ENCODE measurements around the genes KCNQ5 and KHDC1L.

GRCh38 chr6:63577052-63577558 lies 4.8 kb downstream of the PTP4A1 start:
- PRO-cap: no peak
- RRBS: no CpG with 5 or more reads among the region's 1 CpG

DNA sequence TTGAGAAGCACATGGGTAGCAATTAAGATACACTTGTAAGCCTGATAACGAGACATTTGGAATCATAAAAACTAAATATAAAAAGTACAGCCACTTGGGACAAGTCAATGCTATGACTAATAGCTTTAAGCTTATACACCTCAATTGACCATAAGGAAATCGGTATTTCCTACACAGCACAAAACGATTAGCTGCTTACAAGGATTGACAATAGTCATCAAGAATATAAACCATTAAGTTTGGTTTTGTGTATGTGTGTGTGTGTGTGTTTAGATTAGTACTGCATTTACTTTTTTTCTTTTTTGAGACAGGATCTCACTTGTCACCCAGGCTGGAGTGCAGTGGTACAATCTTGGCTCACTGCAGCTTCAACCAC lies 12.0 kb downstream of the PTP4A1 start:
- PRO-cap: unidirectional peak, plus-strand start at position 85 of the sequence; unidirectional peak, plus-strand start at position 186 of the sequence
- RRBS: no CpG with 5 or more reads among the region's 3 CpGs

- PRO-cap: unidirectional peak, plus-strand start at chr6:63586095
- RRBS: no CpG with 5 or more reads among the region's 2 CpGs
Measured at GRCh38 chr6:63585804-63586271, 13.6 kb downstream of the PTP4A1 start.

GRCh38 chr6:63646350-63647038 lies 10.9 kb downstream of the PHF3 start:
- PRO-cap: no peak
- RRBS: no CpG with 5 or more reads among the region's 3 CpGs

DNA sequence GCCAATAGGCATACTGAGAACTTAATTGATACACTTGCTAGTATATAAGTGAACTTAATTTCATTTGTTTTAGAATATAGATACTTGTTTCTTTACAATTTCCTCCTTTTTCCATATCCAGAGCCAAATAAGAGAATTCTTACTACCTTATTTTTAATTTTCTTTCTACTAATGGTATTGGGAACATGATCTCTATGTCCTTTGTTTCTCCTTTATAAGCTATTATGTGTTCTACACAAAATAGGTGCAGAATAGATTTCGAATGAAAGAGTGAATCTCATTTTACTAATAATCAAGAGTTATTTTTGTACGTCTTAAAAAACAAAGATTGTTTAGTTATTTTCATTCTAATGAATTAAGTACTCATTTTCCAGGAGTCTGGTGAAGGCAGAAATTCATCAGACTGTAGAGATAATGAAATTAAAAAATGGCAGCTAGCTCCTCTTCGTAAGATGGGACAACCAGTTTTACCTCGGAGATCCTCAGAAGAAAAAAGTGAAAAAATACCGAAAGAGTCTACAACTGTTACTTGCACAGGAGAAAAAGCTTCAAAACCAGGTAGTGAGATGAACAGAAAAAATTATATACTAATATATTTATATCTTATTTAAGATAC lies 58.7 kb downstream of the PHF3 start:
- PRO-cap: no peak
- RRBS: no CpG with 5 or more reads among the region's 5 CpGs

DNA sequence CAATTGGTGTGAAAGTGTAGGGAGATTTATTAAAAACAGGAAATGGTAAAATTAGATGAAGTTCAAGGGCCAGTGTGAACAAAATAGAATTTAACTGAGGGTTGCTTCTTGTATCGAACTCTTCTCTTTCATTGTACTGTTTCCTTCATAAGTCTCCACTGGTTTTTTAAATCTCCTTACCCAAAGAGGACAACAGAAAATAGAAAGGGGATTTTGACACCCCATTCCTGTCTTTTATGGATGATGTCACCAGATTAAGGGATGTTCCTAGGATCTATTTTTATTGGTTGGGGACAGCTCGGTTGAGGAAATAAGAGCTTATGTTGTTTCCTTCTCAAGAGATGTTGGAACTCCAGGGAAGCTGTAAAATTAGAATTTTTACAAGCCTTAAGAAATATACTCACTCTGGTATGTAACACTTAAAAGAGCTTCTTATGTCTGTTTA lies 171.4 kb downstream of the PHF3 start:
- PRO-cap: no peak
- RRBS: no CpG with 5 or more reads among the region's 2 CpGs

DNA sequence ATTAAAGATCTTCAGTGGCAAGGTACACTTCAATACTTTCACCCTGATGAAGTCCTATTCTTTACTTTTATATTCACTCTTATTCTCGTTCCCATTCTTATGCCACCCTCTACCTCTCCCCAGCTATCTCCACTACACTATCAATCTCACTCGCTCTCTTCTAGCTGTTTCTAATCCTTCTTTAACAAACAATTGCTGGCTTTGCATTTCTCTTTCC lies 319.7 kb downstream of the PHF3 start:
- PRO-cap: no peak
- RRBS: no CpG with 5 or more reads among the region's 2 CpGs

- PRO-cap: no peak
Measured at GRCh38 chr6:65771018-65771217, 63.9 kb upstream of the EYS start.

- PRO-cap: no peak
- RRBS: no CpG with 5 or more reads among the region's 2 CpGs
Measured at GRCh38 chr6:67878911-67880029, 755.8 kb upstream of the ADGRB3 start.

GRCh38 chr6:69138830-69139632 lies 503.9 kb downstream of the ADGRB3 start:
- PRO-cap: no peak
- RRBS: no CpG with 5 or more reads among the region's 4 CpGs

DNA sequence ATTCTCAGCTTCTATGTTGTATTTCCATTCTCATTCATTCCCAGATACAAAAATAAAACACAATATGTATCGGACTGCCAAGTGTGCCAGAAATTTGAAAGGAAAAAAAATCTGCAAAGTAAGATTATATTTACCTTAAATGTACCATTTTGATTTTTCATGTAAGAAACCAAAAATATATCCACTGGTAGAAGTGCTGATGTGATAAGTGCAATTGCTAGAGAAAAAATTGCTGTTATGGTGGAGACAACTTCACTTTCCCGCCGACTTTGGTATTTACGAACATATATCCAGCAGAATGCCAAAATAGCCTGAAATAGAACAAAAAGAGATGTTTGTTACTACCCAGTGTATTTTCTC lies 6.7 kb downstream of the LMBRD1 start:
- PRO-cap: no peak
- RRBS: no CpG with 5 or more reads among the region's 4 CpGs

DNA sequence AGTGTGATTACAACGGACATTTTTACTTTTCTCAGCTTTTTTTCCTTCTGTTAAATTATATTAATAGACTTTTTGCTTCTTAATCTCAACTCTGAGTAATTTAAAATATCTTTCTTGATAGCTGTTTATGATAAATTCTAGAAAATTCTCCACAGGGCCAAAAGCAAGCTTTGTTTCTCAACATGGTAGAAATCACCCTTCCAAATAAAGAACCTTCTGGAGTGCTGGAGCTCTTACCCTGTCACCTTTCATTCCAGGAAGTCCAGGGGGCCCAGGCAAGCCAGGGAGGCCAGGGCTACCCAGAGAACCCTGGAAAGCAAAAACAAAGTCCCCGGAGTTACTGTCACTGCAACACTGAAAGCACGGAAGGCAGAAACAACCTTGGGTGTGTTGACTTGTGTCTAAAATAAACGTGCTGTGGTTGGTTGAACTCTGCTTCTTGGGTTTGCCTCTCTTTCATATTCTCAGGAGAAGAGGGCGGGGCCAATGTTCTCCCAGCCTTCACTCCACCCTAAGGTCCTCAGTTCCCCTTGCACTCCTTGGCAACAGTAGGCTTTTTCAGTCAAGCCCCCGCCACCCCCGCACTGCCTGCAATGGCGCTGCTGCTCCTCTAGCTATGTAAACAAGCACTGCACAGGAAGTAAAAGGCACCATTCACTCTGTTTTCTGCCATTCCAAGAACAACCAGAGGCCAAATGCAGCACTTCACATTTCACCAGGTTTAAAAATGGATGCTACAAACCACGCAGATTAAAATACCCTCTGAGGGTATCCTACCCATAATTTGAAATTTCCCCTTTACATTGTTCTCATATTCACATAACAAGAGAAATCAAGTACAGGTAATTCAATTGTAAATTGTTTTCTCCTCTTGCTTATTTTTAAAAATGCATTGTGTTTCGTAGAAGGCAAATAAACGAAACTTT lies 60.9 kb downstream of the COL9A1 start:
- PRO-cap: no peak
- RRBS: no CpG with 5 or more reads among the region's 11 CpGs

DNA sequence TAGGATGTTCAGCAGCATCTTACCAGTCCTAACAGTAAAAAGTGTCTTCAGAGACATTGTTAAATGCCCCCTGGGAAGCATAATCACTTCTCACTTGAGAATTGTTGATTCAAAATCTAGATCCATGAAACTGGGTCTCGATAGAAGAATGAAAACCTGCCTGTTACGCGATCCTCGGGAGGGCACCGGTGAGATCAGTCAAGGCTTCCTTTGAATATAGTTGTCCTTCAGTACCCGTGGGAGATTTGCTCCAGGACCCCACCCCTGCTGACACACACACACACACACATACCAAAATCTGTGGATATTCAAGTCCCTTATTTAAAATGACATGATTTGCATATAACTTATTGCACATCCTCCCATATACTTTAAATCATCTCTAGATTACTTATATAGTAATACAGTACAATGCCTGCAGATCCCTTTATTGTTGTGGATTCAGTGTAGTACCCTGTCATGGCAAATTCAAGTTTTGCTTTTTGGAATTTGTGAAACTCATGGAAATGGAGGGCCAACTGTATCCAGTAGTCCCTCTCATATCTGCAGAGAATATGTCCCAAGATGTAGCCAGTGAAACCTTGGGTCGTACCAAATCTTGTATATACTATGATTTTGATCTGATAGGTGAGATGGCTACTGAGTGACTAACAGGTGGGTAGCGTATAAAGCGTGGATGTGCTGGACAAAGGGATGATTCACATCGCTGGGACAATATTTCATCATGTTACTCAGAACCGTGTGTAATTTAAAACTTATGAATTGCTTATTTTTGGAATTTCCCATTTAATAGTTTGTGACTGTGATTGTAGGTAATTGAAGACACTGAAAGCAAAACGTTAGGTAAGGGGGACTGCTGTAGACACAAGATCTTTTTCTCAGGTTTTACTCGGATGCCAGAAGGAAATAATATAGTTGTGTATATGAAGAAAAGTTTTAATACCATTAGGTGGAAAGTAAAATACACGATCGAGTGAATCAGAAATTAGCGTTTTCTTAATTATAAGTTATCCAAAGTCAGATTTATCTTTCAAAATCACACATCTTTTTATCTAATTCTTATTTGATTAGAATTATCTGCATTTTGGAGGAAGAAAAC lies 144.0 kb downstream of the SMAP1 start:
- PRO-cap: bidirectional peak, plus-strand start at position 834 of the sequence, minus-strand start at position 649 of the sequence
- RRBS: no CpG with 5 or more reads among the region's 16 CpGs

DNA sequence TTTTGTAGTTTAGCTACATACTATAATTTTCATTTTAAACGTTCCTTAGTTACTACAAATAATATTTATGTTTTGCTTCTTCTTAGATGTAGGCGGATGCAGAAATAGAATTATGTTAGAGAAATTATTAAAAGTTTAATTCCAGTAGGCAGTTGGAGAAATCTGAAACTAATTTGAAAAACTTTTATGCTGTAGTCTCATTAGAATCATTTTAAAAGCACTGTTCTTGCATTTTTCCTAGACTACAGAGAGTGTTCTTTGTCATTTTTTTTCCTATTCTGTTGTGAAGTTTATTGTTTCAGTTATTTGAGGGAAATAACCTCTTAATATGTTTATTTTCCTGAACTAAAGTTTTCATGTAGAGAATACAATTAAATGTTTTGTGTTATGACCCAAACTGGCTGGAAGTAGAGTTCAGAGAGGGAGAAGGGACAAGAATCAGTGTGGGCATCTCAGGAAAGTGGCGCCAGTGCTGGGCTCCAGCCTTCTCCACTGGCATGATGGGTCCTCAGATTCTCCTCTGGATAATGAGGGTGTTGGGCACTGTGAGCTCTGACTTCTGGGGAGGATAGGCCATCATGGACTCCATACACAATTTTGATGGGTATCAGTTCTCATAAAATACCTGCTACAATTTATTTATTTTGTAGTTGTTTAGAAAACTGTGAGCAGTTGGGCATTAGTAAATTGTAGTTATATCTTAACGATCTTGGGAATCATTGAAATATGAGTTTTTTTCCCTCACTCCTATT lies 18.3 kb downstream of the OGFRL1 start:
- PRO-cap: no peak
- RRBS: no CpG with 5 or more reads among the region's 4 CpGs

DNA sequence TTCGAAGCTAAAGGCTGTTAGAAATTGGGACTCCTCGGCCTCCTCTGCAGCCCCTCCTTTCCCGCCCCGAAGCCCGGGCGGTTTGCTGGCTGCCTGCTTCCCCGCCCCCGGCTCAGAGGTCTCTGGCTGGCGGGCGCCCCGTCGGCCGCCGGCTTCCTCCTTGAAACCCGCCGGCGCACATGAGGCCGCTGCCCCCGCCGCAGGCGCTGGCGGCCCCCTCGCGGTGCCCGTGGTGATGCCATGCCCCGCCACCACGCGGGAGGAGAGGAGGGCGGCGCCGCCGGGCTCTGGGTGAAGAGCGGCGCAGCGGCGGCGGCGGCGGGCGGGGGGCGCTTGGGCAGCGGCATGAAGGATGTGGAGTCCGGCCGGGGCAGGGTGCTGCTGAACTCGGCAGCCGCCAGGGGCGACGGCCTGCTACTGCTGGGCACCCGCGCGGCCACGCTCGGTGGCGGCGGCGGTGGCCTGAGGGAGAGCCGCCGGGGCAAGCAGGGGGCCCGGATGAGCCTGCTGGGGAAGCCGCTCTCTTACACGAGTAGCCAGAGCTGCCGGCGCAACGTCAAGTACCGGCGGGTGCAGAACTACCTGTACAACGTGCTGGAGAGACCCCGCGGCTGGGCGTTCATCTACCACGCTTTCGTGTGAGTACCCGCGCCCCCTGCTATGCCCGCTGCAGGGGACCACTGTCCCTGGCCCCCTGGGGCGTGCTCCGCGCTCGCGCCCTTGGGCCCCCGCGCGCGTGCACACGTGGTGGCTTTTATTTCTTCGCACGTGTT lies at the start of gene KCNQ5:
TSS of gene KCNQ5 (plus strand) at position 115 of the 773 bp plus-strand sequence.
- PRO-cap: bidirectional peak, plus-strand start at position 115 of the sequence, minus-strand start at position 124 of the sequence; bidirectional peak, plus-strand start at position 373 of the sequence, minus-strand start at position 181 of the sequence
- RRBS: 2% methylated on average over 21 of the region's 87 CpGs

DNA sequence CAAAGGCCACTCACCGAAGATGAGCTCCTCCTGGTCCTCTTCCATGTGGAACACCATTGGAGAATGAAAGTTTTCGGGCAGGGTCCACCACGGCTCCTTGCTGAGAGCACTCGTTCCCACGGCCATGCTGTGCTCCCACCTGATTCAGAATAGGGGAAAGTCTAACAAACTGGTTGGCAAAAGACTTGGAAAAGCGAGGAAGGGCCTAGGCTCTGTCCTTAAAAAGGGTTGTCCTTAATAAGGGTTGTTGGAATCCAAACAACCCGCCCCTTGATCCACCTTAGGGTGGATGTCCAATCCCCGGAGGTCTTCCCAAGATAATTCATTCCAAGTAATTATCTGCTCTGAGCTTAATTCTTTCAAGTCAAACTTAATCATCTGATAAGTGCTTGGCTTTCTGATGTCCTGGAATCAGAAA lies at the start of gene KHDC1L:
TSS of gene KHDC1L (minus strand) at position 214 of the 418 bp plus-strand sequence.
- PRO-cap: no peak
- RRBS: no CpG with 5 or more reads among the region's 8 CpGs

DNA sequence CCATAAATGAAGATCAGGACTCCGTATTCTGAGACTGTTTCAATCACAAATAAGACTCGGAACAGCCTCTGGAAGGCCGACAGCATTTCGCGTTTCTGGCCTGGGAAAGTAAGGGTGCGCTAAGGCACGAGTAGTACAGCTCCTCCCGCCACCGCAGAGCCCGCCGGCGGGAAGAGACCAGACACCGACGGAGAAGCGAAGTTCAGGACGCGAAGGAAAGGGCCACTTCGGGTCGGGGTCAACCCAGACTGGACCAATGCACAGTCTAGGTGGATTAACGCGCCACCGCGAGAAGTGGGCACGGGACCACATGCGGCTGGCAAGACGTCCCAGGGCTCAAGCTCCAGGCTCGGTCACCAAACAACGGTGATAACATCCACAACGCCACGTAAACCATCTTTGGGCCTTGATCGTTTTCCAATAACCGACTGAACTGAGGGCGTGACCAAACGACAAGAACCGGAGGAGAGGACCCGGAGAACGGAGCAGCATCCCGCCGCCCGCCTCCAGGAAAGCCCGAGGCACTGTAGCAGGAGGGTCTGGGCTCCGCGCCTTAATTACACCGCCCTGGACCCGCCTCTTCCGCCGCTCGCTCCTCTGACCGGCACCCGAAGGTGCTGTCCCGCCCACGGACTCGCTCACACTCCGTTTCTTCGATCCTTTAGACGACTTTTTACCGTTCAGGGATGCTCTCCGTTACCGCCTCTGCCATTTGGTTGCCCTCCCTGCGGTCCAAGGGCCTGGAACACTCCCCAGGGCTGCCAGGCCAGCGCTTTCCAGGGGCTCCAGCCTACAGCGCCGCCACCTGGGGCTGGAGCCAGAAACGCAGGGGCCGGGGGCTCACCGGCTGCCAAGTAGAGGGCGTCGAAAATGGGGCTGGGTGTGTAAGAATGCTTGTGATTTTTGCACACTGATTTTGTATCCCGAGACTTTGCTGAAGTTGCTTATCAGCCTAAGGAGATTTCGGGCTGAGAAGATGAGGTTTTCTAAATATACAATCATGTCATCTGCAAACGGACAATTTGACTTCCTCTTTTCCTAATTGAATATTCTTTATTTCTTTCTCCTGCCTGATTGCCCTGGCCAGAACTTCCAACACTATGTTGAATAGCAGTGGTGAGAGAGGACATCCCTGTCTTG lies 44.1 kb downstream of the DPPA5 start:
- PRO-cap: bidirectional peak, plus-strand start at position 359 of the sequence, minus-strand start at position 250 of the sequence; bidirectional peak, plus-strand start at position 600 of the sequence, minus-strand start at position 526 of the sequence
- RRBS: no CpG with 5 or more reads among the region's 71 CpGs

- PRO-cap: no peak
- RRBS: no CpG with 5 or more reads among the region's 2 CpGs
Measured at GRCh38 chr6:73422376-73422831, 27.8 kb downstream of the DDX43 start.

- PRO-cap: no peak
- RRBS: no CpG with 5 or more reads among the region's 5 CpGs
Measured at GRCh38 chr6:73508603-73509374, 12.0 kb downstream of the EEF1A1 start.

GRCh38 chr6:73518735-73519467 lies 1.9 kb downstream of the EEF1A1 start:
- PRO-cap: no peak
- RRBS: no CpG with 5 or more reads among the region's 10 CpGs